Left lung (tissue), 1 donor: ENCODE measurements around a stretch of chr9.

DNA sequence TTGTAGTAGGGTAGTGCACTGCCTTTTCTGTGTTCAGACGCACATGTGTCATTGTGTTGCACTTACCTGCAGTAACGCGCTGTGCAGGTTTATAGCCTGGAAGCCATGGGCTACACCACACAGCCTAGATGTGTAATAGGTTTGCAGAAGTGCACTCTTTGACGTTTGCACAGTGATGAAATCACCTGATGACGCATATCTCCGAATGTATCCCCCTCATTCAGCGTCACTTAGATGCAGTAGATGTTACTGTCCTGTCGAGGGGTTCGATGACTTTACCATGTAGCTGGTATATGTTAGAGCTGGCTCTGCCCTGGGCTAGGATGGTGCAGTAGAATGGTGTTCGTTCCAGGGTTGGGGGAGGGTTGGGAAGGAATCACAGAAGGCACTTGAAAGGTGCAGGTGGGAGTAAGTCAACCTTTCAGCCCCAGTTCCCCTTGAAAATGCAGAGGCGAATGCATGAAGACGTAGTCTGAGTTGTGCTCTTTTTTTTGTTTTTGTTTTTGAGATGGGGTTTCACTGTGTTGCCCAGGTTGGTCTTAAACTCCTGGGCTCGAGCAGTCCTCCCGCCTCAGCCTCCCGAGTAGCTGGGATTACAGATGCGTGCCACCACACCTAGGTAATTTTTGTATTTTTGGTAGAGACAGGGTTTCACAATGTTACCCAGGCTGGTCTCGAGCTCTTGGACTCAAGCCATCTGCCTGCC is 13.3 kb downstream of the EHMT1 start:
- PRO-cap = no peak

DNA sequence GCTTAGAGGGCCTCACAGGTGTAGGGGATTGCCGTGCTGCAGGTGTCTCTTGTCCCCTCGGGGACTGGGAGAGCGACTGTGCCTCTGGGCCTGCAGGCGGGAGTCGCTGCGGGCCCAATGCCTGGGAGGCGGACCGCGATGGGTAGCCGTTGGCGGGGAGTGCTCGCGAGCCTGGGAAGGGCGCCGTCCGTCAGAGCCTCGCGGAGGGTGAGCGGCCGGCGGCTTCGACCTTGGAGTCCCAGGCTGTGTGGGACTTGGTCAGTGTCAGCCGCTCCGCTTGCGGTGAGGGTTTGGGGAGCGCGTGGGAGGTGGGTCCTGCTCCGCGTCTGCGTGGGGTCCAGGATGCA is 89.0 kb upstream of the CACNA1B start:
- PRO-cap = no peak

GRCh38 chr9:137794396-137794969 is 83.1 kb upstream of the CACNA1B start:
- PRO-cap = no peak

- PRO-cap = no peak
Measured at GRCh38 chr9:137796605-137797051, 81.0 kb upstream of the CACNA1B start.